ENCODE data around the genes ANGEL1, DIO2 and TSHR.

DNA sequence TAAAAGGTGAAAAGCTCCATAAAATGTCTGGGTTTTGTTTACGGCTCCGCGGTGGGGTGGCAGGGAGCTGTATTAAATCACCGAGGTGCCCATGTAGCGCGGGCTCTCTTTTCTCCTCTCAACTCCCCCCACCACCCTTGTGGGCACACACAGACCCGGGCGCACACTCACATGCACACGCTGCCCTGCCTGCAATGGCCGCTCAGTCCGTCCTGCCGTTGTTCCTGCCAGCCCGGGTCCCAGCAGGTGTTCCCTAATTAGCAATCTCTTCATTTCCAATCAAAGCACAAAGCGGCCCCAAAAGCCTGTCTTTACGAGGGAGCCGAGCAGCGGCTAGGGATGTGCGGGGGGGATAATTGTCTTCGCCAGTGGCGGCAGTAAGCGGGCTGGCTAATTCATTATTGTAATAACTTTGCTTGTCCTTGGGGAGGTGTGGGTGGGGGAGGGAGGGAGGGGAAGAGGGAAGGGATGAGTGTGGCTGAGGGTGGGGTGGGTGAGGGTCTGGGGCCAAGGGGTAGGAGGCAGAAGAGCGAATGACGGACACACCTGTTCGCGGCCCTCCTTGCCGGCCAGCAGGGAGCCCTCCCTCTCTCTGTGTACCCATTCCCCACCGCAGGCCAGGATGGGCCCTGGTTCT, 46.3 kb upstream of the ESRRB start:
- PRO-cap, result no peak

DNA sequence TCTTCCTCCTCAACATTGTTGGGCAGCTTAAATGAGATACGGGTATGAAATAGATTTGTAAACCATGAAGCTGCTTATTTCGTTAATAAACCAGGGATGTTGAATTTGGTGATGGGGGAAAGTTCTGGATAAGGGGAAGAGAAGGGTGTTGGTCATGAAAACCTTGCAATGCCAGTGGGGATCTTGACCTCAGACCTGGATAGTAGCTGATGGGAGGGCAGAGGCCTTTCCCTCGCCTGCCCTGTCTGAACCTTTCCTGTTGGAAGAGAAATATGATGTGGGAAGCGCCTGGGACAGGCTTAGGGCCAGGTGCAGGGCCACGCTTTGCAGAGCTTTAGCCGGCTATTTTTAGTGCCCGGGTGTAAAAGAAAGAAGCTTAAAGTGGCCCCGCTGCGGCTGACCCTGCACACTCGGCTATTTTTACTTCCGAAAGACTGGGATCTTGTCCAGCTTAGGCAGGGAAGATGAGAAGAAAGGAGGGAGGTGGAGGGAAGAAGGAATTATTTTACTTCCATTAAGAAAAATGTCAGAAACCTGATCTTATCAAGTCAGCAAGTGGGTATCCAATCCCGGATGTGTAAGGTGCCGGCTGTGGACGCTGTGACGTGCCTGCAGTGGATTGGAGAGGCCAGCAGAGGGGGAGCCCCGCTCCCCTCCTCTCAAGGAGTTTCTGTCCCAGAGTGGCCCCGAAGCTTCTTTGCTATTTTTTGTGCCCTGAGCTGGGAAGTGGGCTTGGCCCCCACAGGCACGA, 97.5 kb downstream of the ESRRB start:
- PRO-cap, result no peak

- PRO-cap, result no peak
Measured at GRCh38 chr14:76584132-76585013, 176.9 kb upstream of the VASH1 start.

GRCh38 chr14:76769645-76770262, 8.5 kb downstream of the VASH1 start:
- PRO-cap, result no peak

GRCh38 chr14:76775751-76776278, 14.5 kb downstream of the VASH1 start:
- PRO-cap, result no peak

GRCh38 chr14:76812422-76813274, at the start of gene ANGEL1:
Gene ANGEL1 (minus strand): TSS chr14:76812882.
- PRO-cap, result bidirectional peak, plus-strand start at chr14:76812636, minus-strand start at chr14:76812531; unidirectional peak, minus-strand start at chr14:76812861

GRCh38 chr14:76926428-76927071, 100.3 kb downstream of the LRRC74A start:
- PRO-cap, result no peak

DNA sequence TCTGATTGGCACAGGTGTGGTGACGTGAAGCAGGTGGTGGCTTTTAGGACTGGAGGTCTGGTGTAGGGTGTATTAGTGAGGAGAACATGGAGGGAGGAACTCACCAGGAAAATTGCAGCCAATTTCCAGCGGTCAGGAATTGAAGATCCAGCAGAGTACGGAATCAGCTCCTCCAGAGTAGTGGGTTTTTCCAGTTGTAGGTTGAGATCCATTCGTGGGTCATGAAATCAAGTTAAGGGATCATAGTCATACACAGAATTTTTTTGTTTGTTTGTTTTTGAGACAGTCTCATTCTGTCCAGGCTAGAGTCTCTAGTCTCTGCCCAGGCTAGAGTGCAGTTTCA, 68.3 kb downstream of the IRF2BPL start:
- PRO-cap, result no peak

DNA sequence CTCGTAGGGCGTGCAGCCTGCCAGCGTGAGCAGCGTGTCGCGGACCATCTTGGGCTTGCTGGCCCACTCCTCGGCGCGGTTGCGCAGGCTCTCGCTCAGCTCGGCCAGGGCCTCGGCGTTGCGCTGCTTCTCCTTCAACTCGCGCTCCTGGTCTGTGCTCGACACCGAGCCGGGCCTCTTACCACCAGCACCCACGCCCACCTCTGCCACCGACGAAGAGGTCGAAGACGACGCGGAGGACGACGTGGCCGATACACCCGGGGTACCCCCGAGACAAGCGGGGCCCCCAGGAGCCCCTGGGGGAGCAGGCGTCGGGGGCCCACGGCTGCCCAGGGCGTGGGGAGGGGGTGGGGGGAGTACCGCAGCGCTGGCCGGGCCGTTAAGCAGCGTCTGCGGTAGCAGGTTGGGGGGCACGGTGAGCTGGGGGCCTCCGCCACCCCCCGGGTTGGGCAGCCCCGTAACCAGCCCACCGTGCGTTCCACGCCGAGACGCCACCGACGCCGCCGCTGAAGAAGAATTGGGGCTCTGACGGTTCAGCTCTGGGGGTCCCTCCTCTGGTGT, 1.8 kb downstream of the IRF2BPL start:
- PRO-cap, result no peak

DNA sequence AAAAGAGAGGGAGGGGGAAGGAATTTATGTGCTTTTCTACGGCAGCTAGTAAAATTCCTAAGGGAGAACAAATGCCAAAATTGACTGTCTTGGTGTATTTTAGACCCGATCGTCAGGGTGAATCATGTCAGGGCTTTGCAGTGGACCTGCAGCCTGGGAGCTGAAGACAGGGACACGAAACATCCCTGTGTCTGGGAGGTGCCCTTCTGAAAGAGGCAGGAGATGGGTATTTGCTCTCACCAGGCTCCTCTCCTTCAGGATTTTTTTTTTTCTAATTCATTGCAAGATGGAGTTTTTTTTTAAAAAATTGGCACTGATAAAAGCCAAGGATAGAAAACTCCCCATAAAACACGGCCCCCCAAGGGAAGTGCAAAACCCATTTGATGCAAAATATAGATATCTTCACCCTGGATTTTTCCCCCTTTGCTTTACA, 10.5 kb upstream of the IRF2BPL start:
- PRO-cap, result no peak

DNA sequence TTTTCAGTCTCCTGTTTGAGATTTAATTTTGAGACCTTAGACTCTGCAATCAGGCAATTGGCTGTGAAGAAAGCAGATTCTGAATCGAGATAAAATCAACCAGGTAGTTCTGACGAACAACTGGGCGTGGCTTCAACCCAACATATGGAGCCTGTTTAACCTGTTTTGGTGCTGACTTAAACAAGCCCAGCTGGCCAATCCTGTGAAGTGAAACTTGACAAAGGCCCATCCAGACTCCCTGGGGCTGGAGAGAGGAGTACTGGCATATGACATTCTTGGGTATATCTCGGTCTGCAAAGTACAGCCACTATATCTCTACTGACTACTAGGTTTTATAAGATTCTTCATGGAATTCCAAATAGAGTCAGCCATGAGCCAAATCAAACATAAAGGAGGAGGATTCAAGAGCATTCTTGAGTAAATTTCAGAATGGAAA, 9.8 kb upstream of the CIPC start:
- PRO-cap, result no peak

DNA sequence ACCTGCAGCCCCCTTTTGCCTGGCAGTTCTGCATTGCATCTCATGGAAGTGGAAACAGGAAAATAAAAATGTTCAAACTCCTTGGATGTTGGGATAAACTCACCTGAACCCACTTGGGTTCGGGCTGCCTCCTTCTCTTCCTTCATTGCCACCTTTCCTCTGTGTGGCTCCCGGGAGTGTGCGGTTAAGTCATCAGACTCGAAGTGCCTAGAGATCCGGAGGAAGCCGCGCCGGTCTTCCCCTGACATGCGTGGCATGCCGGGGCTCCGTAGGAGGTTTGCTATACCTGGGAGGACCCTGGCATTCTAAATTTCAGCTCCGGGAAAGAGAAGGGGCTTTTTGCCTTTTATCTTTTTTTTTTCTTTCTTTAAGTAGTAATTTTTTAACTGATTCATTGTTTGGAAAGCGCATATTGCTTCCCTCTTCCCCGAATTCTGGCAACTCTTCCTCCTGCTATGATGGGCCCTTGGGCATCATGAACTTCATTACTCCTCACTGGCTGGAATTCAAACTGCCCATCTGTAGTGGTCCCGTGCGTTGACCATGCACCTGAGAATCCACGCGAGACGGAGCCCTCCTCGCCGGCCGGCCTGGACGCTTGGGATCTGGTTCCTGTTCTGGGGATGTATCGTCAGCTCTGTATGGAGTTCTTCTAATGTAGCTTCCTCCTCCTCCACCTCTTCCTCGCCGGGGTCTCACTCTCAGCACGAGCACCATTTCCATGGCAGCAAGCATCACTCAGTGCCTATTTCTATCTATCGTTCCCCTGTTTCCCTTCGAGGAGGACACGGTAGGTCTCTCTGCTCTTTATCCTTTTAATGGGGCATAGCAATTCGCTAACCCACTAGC, 931.3 kb downstream of the DIO2 start:
- PRO-cap, result bidirectional peak, plus-strand start at position 195 of the sequence, minus-strand start at position 180 of the sequence

GRCh38 chr14:80211143-80211891, at the start of gene DIO2:
Gene DIO2 (minus strand): TSS chr14:80211504.
- PRO-cap, result no peak

GRCh38 chr14:80638385-80638995, 303.0 kb downstream of the CEP128 start:
- PRO-cap, result no peak

DNA sequence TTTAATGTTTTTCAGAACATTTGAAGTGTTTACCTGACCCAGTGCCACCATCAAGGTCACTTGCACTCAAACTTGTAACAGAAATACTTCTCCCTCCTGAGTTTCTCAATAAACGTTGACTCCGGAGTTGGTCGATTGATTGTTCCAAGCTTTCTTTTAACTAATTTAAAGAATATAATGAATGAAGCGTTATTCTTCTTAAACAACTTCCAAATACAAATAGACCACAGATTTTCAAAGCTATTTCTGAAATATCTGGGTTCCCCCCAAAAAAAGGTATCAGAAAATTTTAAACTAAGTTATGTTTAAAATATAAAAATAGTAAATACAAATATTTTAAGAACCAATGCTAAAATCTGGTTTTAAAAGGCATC, 35.6 kb downstream of the CEP128 start:
- PRO-cap, result no peak

DNA sequence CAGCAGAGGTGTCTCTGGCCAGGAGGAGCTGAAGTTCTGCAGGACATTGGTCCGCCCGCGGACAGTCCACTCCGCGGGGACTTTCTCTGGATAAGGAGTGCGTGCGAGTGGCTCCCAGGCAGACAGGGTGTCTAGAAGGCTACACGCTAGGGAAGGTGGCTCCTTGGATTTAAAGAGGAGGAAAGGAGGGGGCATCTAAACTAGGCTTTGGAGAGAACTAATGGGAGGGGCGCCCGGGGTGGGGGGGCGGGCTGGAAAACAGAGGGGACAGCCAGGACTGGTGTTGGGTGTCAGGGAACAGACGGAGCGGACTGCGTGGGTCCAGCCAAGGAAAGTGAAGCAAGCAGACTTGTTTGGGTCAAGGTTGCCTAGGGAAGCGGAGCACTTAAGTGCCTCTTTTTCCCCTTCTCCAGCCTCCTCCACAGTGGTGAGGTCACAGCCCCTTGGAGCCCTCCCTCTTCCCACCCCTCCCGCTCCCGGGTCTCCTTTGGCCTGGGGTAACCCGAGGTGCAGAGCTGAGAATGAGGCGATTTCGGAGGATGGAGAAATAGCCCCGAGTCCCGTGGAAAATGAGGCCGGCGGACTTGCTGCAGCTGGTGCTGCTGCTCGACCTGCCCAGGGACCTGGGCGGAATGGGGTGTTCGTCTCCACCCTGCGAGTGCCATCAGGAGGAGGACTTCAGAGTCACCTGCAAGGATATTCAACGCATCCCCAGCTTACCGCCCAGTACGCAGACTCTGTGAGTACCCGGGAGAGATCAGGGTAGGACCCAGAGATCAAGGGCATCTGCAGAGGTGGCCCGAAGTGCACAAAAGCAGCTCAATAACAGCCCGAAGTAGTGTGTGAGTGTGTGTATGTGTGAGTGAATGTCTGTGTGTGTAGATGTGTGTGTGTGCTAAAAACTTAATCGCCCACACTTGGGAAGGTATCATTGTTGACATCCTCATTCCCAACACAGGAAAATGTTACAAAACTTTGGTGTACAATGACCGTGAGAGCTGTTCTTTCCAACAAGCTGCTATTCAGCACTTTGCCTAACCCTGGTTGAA, at the start of gene TSHR:
Gene TSHR (plus strand): TSS at position 510 of the 1,049 bp plus-strand sequence.
- PRO-cap, result no peak

DNA sequence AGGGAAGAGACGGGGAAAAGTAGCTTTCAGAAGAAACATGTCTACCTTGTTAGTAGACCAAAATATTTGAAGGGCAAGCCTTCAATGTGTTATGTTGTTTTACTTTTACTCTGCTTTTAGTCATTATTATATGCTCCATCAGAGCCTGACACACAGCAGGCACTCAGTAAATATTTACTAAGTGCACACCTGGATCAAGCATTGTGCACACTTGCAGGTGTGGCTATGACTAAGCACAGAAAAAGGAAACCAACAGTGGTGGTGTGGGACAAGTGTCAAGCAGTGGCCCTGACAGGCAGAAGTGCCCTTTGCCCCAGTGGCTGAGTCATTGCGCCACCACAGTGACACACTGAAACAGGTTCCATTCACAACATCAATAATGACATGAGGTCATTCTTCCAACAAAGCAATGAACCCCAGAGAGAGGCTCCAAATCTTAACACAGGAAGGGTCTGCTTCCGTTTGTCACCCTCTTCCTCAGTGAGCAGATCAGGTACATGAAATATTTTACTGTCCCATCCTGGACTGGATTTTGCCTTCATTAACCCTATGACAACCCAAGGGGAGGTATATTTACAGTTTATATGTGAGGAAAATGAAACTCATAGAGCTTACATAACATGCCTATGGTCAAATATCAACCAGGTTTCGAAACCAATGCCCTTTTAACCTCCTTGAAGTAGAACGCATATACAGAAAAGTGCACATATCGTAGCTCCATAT, 82.6 kb upstream of the GTF2A1 start:
- PRO-cap, result no peak

- PRO-cap, result no peak
Measured at GRCh38 chr14:81519288-81519758, 14.3 kb downstream of the SEL1L start.

DNA sequence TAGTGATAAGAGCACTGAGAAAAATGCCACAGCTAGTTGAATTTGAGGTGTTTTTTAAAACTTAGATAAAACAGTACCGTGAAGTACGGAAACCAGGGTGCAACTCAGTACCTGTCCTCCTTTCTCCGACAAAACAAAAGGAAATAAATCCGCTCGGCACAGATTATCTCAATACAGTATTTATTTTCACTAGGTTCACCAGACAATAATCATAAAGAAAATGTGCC, 648 bp upstream of the SEL1L start:
- PRO-cap, result no peak

- PRO-cap, result no peak
Measured at GRCh38 chr14:83556583-83556828, 1973.4 kb upstream of the FLRT2 start.